Parietal lobe (tissue), 2 donors: Measurements from ENCODE around the genes PPP1R26, PAEP and KCNT1.

DNA sequence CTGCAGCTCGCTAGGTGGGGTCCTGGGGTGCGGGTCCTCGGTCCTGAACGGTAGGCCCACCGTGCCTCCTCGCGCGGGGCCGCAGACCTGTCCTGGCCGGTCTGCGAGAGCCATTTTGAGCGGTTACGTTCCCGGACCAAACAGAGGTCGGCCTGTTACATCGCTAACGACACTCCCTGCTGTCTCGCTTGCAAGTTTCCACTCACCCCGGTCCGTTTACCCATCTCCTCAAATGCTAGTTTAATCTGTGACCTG, 707 bp downstream of the WDR5 start:
- RAMPAGE, long total RNA: no peak

- RAMPAGE, long total RNA: no peak
Measured at GRCh38 chr9:134169488-134170270, 33.8 kb downstream of the WDR5 start.

DNA sequence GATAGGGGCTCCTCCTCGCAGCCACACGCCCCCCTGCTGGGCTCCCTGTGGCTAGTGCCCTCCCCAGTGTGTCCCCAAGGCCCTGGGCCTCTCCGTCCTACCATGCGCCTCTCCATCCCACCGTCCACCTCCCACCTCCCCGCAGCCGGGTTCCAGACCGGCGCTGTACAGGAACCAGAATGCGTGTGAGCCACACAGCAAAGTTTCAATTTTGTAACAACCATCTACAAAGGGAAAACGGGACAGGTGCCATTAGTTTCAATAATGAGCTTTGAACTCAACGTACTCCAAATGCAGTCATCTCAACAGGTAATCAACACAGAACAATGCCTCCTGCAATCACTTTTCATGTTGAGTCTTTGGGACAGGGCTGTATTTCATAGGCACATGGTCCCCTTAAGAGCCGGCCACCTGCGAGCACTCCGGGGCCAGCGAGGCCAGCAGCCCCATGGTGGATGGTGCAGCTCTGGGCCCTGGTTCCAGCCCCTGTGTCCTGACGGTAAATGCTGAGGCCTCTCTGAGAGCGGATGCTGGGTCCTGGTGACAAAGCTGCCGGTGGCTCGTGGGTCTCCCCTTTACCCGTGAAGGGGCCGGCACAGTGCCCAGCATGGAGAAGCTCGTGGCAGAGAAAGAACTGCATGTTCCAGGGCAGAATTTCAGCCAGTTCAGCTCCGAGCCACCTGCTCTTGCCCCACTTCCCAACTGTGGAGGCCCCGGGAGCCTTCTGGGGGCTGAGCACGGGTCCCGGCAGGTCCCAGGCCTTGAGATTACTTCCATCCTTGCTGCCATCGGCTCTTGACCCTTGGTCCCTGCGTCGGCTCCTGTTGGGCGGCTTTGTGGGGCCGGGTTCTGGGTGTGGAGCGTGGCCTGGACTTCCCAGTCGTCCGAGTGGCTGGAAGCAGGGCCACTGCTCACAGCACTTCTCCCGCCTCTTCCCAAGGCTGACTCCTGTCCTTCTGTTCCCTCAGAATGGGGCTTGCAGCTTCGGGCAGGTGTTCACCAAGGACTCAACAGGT, 54.5 kb downstream of the WDR5 start:
- RAMPAGE, long total RNA: no peak

GRCh38 chr9:134217378-134218160, 81.7 kb downstream of the WDR5 start:
- RAMPAGE, long total RNA: no peak

- RAMPAGE, long total RNA: no peak
Measured at GRCh38 chr9:134264912-134265675, 61.2 kb upstream of the RXRA start.

GRCh38 chr9:134272683-134272979, 53.6 kb upstream of the RXRA start:
- RAMPAGE, long total RNA: no peak

DNA sequence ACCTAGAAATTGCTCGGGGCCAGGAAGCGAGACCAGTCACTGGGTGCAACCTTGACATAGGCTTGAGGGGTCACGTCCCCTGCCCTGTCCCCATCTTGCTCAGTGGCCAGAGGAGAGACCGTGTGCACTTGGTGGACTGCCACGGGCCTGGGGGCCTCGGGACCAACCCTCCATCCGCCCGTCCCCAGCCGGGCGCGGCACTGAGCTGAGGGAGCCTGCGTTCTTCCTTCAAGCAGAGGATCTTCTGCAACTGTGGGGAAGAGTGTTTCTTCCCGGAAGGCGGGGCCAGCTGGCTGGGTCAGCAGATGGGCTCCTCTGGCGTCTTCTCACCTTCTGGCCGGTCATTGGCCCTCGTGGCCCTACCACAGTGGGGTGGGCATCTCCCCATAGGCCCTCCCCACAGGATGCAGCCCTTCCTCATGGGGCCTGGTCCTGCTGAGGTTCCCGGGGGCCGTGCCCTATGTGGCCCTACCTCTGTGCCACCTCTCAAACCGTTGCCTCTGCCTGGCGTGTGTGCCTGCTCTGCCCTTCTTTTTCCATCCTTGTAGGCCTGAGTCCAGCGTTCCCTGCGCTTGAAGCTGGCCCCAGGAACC, 17.4 kb downstream of the RXRA start:
- RAMPAGE, long total RNA: no peak

- RAMPAGE, long total RNA: no peak
Measured at GRCh38 chr9:134366616-134367328, 40.5 kb downstream of the RXRA start.

GRCh38 chr9:134411347-134411945, 85.2 kb downstream of the RXRA start:
- RAMPAGE, long total RNA: no peak

- RAMPAGE, long total RNA: no peak
Measured at GRCh38 chr9:134442640-134442919, 116.3 kb downstream of the RXRA start.

- RAMPAGE, long total RNA: no peak
Measured at GRCh38 chr9:134545594-134546268, 95.9 kb upstream of the COL5A1 start.

DNA sequence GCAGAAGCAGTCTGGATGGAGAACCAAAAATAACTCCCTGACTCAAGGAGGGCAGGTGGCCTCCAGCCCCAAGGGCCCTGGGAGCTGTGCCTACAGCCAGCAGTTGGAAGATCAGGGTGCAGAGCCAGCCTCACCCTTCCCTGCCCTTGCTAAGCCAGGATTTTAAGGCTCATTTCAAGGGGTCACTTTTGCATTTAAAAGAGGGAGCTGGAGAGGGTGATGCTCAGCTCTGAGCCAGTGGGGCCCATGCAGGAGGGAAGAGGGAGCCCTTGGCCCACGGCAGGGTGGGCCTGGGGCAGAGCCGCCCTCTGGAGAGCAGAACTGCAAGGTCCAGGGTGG, 15.8 kb downstream of the OLFM1 start:
- RAMPAGE, long total RNA: no peak

- RAMPAGE, long total RNA: no peak
Measured at GRCh38 chr9:135253595-135254222, 166.2 kb downstream of the OLFM1 start.

GRCh38 chr9:135373530-135373942, 106.0 kb upstream of the PPP1R26 start:
- RAMPAGE, long total RNA: no peak

- RAMPAGE, long total RNA: no peak
Measured at GRCh38 chr9:135465112-135465482, 14.5 kb upstream of the PPP1R26 start.

DNA sequence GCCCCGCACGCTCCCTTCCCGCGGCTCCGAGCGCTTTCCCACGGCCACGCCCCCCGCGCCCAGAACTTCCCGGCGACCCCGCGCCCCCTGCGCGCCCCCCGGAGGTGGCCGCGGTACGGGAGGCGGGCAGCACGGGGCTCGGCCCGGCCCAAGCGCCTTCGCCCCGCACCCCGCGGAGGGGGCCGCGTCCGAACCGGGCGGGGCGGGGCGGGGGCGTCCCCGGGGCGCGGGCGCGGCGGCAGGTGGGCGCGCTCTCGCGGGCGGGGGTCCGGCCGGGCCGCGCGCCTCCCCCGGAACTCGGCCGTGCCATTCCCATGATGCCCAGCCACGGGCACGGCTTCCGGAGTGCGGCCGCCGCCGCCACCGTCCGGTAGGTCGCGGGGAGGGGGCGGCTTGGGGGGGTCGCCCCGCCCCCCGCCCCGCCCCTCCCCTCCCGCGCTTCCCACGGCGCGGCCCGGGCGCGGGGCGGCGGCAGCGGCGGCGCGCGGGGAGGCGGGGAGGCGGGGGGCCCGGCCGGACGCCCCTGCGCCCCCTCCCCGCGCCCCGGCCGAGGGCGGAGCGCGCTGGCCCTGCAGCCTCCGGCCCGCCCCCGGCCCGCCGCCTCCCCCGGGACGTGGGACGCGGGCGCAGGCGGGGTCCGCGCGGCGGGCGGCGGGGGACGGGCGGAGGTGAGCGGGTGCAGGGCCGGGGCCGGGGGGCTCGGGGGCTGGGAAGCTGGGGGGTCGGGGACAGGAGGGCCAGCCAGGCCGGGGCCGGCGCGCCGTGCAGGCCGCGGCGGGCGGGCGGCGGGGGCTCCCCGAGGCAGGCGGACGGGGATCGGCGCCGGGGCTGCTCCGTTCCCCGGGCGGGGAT, at the start of gene PPP1R26:
TSS of gene PPP1R26 (plus strand) at position 428 of the 852 bp plus-strand sequence.
- RAMPAGE, long total RNA: no peak

- RAMPAGE, long total RNA: no peak
Measured at GRCh38 chr9:135561392-135561821, at the start of gene PAEP. Gene PAEP, plus strand, starts transcription at chr9:135561756.

- RAMPAGE, long total RNA: no peak
Measured at GRCh38 chr9:135701957-135702443, at the start of gene KCNT1. Gene KCNT1, plus strand, starts transcription at chr9:135702185.

GRCh38 chr9:135907706-135908651, 633 bp upstream of the CAMSAP1 start:
- RAMPAGE, long total RNA: no peak

DNA sequence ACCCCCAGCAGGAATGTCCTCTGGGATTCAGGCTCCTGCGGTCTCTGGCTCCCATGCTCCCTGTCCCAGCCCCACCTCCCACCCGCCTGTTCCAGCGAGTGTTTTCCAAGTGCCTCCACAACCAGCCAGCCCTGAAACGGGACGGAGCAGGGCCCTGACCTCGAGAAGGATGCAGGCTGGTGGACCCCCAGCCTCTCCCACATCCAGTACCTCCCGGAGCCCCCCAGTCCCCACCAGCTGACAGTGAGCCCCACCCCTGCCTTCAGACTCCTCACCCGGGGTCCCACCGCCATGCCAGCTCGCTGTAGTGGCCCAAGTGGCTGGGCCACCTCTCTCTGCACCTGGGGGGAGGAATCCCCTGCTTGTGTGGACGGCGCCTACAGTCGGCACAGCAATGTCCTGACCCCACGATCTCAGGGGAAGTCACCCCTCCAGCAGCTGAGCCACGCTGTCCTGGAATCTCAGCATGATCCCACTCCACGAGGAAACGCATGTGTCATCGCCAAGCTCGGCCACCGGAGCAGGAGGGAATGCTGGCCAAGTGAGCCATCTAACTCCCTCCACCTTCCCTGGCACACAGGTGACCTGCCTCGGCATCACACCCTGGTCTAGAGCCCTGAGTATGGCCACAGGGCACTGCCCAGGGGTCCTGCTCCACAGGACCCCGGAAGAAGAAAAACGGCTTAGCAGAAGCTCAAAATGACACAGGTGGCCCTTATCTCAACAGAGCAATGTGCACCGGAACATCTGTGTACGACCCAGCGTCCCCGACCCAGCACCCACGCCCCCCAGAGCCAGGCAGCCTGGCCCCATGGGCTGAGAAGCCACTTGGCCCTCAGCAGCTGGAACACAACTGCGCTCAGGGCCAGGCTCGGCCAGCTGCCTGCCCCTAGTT, 23.1 kb upstream of the CAMSAP1 start:
- RAMPAGE, long total RNA: no peak